ENCODE measurements around the genes PTGDR, TXNDC16 and CNIH1.

DNA sequence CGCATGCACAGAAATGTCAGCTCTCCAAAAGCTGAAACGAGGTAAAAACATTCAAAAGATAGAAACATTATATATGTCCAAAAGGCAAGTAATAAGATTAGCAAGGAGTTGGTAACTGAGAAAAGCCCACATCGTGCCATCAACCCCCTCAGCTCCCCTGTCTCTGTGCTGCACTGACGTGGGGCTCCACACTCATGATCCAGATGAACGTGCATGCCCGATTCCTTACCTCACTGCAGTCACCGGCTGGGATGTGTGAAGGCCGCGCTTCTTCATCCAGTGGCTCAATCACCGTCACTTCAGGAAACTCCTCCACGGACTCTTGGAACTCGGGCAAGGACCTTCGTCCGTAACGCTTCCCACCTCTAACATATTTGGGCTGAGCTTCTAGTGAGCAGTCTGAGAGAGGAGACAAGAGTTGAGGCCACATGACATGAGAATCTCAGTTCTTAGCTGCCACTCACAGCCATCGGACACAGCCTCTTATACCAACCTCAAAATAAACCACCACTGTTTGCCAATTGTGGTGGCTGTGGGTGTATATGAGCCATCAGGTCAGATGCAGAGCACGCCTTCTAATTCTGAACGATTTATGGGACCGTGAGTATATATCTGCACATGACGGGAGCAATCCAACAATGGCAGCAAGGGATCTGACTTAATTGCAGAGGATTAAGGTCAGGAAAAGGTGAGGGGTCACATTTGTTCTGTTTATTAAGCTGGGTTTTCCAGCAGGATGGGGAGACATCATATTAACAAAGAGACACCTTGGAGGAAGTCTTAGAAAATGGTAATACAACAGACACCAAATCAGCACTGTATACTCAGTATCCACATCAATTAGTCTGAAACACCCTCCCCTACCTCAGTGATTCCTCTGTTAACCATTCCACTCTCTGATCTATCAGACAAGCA, 38.2 kb downstream of the NIN start:
- PRO-cap = no peak
- RAMPAGE, long total RNA, 4 experiments = no peak in any of the 4 experiments

GRCh38 chr14:50835202-50835940, 4.4 kb upstream of the NIN start:
- PRO-cap = no peak
- RAMPAGE, long total RNA, 4 experiments = no peak in any of the 4 experiments

- PRO-cap = no peak
- RAMPAGE, long total RNA, 4 experiments = no peak in any of the 4 experiments
These were observed 202.8 kb upstream of the FRMD6 start for GRCh38 chr14:51448832-51449481.

- PRO-cap = bidirectional peak, plus-strand start at chr14:51652695, minus-strand start at chr14:51652606
- RAMPAGE, long total RNA, 4 experiments = no peak in any of the 4 experiments
These were observed 786 bp downstream of the FRMD6 start for GRCh38 chr14:51652424-51652967.

GRCh38 chr14:51855095-51855454, 5.3 kb upstream of the GNG2 start:
- PRO-cap = no peak
- RAMPAGE, long total RNA, 4 experiments = no peak in any of the 4 experiments

- PRO-cap = no peak
- RAMPAGE, long total RNA, 4 experiments = no peak in any of the 4 experiments
These were observed 11.5 kb downstream of the GNG2 start for GRCh38 chr14:51871948-51872221.

GRCh38 chr14:51873001-51873675, 12.7 kb downstream of the GNG2 start:
- PRO-cap = no peak
- RAMPAGE, long total RNA, 4 experiments = no peak in any of the 4 experiments

DNA sequence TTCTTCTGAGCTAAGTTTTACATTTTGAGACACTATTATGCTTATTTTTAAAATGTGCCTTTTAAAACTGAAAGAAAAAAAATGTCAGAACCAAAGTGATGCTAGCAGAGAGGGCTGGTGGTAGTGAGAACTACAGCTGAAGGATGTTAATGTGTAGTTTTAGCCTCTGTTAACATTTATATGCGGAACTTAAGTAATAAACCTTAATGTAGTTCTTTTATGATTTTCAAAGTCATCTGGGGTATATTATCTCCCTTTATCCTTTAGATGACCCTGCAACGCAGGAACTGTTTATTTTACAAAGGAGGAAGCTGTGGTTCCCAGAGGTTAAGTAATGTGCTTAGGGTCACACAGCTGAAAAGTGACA, 23.7 kb downstream of the GNG2 start:
- PRO-cap = no peak
- RAMPAGE, long total RNA, 4 experiments = no peak in any of the 4 experiments

- PRO-cap = no peak
- RAMPAGE, long total RNA, 4 experiments = no peak in any of the 4 experiments
These were observed 27.9 kb upstream of the RTRAF start for GRCh38 chr14:51961359-51961870.

GRCh38 chr14:52004161-52004722, 14.9 kb downstream of the RTRAF start:
- PRO-cap = no peak
- RAMPAGE, long total RNA, 4 experiments = no peak in any of the 4 experiments

DNA sequence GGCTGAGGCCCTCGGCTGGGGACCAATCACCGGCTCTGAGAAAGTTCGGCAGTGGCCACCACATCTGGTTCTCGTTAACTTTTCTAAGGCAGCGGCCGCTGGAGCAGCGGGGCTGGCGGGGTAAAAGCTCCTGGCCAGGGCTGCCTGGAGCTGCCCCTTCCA, 161 bp upstream of the NID2 start:
- PRO-cap = bidirectional peak, plus-strand start at position 91 of the sequence, minus-strand start outside the sequence
- RAMPAGE, long total RNA, 4 experiments = no peak in any of the 4 experiments

GRCh38 chr14:52267215-52268133, at the start of gene PTGDR:
Gene PTGDR (plus strand): TSS chr14:52267698.
- PRO-cap = bidirectional peak, plus-strand start at chr14:52267718, minus-strand start at chr14:52267578
- RAMPAGE, long total RNA, 4 experiments = no peak in any of the 4 experiments

- PRO-cap = no peak
- RAMPAGE, long total RNA, 4 experiments = no peak in any of the 4 experiments
These were observed 31.1 kb downstream of the PTGER2 start for GRCh38 chr14:52345147-52345595.

GRCh38 chr14:52551472-52552604, at the start of gene TXNDC16:
Gene TXNDC16 (minus strand): TSS chr14:52552505.
- PRO-cap = bidirectional peak, plus-strand start at chr14:52552863, minus-strand start at chr14:52552505
- RAMPAGE, long total RNA, 4 experiments = start-site peak on the minus strand in 4 of 4 experiments, at chr14:52552500-52552527 at its widest, 32 to 113 reads per replicate

DNA sequence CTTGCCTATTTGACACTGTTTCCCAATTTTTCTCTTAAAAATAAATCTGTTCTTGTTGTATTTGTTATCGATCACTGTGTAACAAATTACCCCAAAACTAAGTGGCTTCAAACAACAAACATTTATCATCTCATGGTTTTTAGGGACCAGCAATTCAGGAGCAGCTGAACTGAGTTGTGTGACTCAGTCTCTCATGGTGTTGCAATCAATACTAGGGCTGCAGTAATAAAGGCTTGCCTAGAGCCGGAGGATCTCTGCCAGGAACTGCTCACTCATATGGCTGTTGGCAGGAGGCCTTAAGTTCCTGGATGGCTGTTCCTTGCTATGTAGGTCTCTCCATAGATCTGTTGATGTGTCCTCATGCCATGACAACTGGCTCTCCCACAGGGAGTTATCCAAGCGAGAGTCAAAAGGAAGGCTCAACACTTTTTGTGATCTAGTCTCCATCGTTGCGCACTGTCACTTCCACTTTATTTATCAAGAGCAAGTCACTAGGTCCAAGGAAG, 3.8 kb upstream of the PSMC6 start:
- PRO-cap = bidirectional peak, plus-strand start at position 240 of the sequence, minus-strand start at position 201 of the sequence
- RAMPAGE, long total RNA, 4 experiments = no peak in any of the 4 experiments

- PRO-cap = no peak
- RAMPAGE, long total RNA, 4 experiments = start-site peak on the plus strand in 2 of 4 experiments, at chr14:53217585-53217659 at its widest, 7 to 8 reads per replicate
These were observed 64.4 kb upstream of the DDHD1 start for GRCh38 chr14:53217369-53218118.

- PRO-cap = no peak
- RAMPAGE, long total RNA, 4 experiments = no peak in any of the 4 experiments
These were observed 13.4 kb downstream of the BMP4 start for GRCh38 chr14:53943097-53943818.

GRCh38 chr14:53946415-53947351, 9.9 kb downstream of the BMP4 start:
- PRO-cap = no peak
- RAMPAGE, long total RNA, 4 experiments = no peak in any of the 4 experiments

DNA sequence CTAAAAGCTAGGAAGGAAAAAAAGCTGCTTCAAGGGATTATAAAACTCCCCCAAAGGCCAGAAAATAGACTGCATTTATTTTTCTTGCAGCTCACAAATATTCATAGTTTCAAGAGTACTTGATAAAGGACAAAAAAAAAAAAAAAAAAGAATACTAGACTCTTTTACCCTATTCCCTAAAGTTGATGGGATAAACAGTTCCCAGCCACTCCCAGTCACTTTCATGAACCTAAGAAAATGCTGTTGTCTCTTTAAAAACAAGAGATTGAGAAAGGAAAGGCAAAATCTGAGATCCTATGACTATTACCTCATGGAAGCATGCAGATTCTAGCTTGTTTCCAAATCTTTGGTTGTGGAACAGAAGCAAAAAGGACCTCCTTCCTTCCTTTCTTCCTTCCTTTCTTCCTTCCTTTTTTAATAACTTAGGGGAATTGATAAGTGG, 128.8 kb upstream of the BMP4 start:
- PRO-cap = no peak
- RAMPAGE, long total RNA, 4 experiments = no peak in any of the 4 experiments

DNA sequence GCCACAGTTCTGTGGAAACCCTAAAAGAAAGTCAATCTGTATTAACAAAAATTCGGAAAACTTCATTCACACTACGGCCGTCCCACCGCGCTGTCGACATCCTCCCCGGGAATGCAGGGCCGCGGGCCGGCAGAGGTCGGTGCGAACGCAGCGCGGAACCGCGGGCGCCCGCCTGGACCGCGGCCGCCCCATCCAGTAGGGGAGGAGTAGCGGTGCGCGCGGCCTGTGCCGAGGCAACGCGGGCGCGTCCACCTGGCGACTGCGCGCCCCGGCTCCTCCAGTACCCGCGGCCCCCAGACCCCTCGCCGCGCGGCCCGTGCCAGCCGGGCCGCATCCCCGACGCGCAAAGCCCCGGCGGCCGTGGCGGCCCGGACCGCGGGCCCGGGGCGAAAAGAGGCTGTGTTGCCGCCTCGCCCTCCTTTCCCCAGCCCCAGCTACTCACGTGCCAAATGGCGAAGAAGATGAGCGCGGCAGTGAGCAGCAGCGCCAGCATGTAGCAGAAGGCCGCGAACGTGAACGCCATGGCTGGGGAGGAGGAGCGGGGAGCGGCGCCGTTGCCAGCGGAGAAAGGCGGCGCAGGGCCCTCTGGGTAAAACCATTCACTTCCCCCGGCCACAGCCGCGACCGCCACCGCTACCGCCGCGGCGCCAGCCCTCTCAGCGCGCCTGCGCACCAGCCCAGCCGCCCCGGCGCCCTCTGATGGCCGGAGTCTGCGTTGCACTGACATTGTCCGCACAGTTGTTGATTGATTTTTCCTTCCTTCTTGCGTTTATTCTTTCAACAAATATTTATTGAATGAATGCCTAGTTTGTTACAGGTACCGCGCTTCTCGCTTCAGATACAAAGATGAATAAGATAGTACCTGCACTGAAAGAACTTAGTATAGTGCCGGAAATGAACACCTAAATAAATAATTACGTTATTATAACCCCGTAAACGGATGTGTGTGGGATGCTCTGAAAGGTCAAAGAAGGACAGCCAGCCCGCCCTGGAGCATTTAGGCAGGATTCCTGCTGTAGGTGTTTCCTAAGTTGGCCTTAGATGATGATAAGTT, at the start of gene CNIH1:
Gene CNIH1 (minus strand): TSS at position 570 of the 1,054 bp plus-strand sequence.
- PRO-cap = bidirectional peak, plus-strand start at position 69 of the sequence, minus-strand start at position 113 of the sequence; bidirectional peak, plus-strand start at position 280 of the sequence, minus-strand start at position 197 of the sequence; bidirectional peak, plus-strand start at position 699 of the sequence, minus-strand start at position 669 of the sequence
- RAMPAGE, long total RNA, 4 experiments = start-site peak on the minus strand in 4 of 4 experiments, centred at positions 545 to 662 of the sequence, 66 to 1,446 reads per replicate

Measured in esophagus squamous epithelium (tissue), 4 donors.